Measurements from ENCODE around the genes MRLN, CCDC6 and ARID5B.

GRCh38 chr10:59744876-59745075, 8.5 kb downstream of the MRLN start:
- PRO-cap = no peak

DNA sequence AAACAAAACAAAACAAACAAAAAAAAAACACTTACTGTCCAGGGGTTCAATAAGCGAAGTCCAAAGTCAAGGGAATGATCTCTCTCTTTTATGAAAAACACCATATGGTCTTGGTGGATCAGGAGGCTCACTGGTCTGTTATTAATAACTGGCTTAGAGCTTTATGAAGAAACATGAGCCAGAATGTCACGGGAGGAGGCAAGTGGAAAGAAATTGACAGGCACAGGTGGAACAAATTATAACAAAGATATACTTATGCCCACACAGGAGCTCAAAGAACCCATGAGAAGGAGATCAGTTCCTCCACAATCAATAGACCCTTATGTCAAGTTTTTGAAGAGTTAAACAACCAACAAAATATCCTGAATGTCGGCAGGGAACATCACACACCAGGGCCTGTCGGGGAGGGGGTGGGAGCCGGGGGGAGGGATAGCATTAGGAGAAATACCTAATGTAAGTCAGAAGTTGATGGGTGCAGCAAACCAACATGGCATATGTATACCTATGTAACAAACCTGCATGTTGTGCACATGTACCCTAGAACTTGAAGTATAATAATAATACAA, at the start of gene MRLN:
MRLN (minus strand) TSS at position 137 of the 566 bp plus-strand sequence.
- PRO-cap = no peak

DNA sequence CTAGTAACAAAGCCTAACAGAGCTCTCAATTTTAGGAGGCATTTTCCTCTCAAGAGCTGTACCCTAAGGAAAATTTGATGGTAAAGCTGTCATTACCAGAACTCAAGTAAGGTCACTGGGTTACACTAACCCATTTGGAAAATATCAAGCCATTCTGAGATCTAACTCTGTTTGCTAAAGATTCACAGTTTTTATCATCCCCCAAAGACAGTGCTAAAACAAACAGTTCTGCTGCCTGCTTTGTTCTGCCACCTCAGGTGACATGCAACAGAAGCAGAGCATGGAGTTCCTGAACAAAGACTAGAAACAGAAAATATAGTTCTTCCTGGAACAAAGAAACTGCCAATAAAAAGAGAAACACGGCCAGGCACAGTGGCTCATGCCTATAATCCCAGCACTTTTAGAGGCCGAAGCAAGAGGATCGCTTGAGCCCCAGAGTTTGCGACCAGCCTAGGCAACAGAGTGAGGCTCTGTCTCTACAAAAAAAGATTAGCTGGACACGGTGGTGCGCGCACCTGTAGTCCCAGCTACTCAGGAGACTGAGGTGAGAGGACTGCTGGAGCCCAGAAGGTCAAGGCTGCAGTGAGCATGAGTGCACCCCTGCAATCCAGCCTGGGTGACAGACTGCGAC, 70.8 kb downstream of the CCDC6 start:
- PRO-cap = no peak

GRCh38 chr10:59895590-59896216, 10.7 kb downstream of the CCDC6 start:
- PRO-cap = no peak

DNA sequence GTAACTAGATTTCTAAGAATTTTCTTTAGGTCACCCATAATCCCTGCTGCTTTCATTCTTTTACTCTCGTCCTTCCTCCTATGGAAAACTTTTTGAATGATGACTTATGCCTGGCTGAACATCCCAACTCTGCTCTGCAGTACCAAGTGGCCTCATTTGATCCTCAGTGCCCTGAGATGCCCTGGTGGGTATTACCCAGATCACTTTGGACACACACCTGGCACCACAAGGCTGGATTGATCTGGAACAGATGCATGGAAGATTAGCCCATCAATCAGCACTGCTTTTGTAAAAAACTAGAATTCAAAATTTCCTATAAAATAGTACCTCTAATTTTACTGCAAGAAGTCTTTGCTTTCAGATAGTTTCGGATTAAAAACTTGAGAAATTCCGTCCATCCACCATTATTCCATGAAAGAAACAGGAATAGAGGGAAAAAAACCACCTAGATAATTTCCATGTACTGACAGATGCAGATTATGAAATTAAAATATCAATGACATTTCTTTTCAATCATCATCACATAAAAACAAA, 8.5 kb downstream of the CCDC6 start:
- PRO-cap = no peak

DNA sequence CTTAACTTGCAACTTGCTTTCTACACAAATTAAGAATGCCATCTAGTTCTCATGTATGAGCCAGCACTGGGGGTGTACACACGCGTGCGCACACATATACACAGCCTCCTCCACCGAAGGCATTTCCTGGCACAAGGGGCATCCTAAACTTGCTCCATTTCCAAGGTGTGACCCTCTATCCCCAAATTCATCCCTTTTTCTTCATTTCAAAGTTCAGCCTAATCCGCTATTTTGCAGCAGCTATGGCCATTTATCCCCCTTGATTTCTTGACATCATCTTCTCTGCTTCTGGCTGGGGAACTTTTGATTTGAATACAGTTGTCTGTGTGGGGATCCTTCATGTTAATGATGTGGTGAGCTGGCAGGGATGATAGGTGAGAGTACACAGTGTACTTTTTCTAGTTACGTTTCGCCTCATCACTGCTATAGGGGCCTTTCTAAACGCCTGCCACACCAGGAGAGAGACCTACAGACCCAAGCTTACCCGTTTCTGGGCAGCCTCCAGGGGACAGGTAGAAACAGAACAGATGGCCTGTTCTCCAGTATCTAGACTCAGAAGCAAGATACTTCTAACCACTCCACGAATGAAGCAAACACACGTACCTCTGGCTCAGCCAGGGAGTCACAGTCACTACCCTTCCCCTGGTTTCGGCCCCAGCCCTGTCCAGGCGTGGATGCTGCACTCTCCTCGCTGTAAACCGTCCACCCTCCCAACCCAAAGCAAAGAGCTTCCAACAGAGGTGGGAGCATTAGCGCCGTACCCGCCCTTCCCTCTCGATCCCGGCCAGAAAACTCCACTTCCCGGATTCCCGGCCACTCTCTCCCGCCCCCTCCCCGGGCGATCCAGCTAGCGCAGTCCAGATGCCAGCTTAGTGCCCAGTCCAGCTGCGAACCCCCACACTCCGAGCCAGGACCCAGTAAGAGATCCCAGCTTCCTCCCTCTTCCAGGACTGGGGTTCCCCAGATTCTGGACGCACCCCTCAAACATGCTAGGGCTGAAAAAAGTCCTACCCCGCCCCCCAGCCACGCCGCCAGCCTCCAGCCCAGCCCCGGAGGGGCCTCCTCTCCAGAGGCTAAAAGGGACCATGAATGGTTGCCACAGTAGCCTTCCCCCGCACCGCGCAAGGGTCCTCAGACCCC, 1.2 kb downstream of the CCDC6 start:
- PRO-cap = unidirectional peak, plus-strand start at position 415 of the sequence; bidirectional peak, plus-strand start at position 872 of the sequence, minus-strand start at position 782 of the sequence

- PRO-cap = bidirectional peak, plus-strand start at chr10:59906743, minus-strand start at chr10:59906397; bidirectional peak, plus-strand start at chr10:59906899, minus-strand start at chr10:59906838
These were observed at the start of gene CCDC6 for GRCh38 chr10:59906089-59907096. Gene CCDC6 (minus strand): TSS chr10:59906556.

- PRO-cap = no peak
These were observed 163.5 kb upstream of the CCDC6 start for GRCh38 chr10:60069716-60070361.

DNA sequence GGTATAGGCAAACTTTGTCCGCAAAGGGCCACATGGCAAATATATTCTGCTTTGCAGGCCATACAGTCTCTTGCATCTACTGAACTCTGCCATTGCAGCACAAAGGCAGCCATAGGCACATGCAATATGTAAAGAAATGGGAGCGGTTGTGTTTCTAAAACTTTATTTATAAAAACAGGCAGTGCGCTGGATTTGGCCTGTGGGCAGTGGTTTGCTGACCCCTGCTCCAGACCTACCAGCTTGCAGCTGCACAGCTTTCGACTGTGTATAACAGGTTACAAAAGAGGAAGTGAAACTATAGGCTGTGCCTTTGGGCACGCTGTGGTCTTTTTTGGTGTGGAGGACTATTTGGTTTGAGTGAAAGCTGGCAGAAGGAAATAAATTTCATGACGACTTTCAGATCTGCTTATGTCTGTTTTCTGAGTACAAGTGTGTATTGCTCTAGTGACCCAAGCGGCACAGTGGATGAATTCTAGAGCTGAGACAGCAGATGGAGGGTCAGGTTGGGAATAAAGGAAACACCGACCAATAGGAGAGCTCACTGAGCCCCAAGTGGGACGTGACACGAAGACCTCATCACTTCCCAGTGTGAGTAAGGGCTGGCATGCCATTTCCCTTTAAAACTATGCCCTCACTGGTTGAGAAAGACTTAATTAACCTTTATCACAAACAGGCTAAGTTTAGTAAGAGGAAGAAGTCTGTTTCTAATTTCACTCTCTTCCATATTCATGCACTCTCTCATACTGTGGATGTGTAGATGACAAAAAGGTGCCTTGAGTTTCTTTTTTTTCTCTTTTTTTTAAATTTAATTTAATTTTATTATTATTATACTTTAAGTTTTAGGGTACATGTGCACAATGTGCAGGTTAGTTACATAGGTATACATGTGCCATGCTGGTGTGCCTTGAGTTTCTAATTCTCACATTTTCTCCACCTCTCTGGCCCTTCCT, 152.6 kb downstream of the ANK3 start:
- PRO-cap = no peak

- PRO-cap = unidirectional peak, plus-strand start at chr10:60350083
These were observed 39.8 kb downstream of the ANK3 start for GRCh38 chr10:60349865-60350285.

GRCh38 chr10:60490493-60490833, 100.8 kb upstream of the ANK3 start:
- PRO-cap = no peak

DNA sequence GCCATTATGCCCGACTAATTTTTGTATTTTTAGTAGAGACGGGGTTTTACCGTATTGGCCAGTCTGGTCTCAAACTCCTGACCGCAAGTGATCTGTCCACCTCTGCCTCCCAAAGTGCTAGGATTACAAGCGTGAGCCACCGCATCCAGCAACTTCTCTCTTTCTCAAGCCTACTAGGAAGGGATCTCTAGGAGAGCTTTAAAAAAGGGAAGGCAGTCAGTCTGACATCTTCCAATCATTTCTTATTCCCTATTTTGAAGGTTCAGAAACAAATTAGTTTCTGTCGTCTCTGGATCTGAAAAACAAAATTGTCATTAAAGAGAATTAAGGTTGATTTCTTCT, 2.5 kb upstream of the TMEM26 start:
- PRO-cap = no peak

DNA sequence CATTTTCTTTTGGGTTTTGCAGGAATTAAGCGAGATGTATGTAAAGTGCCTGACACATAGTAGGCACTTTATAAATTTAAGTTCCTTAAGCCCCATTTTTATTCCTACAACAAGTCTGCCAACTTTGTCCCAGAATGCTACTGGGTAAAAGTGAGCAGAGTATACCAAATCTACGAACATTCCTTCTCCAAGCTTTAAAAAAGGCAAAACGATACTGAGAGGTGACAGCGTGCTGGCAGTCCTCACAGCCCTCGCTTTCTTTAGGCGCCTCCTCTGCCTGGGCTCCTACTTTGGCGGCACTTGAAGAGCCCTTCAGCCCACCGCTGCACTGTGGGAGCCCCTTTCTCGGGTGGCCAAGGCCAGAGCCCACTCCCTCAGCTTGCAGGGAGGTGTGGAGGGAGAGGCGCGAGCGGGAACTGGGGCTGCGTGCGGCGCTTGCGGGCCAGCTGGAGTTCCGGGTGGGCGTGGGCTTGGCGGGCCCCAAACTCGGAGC, 34.2 kb upstream of the ARID5B start:
- PRO-cap = no peak

- PRO-cap = no peak
These were observed 33.7 kb upstream of the ARID5B start for GRCh38 chr10:61867740-61868229.

DNA sequence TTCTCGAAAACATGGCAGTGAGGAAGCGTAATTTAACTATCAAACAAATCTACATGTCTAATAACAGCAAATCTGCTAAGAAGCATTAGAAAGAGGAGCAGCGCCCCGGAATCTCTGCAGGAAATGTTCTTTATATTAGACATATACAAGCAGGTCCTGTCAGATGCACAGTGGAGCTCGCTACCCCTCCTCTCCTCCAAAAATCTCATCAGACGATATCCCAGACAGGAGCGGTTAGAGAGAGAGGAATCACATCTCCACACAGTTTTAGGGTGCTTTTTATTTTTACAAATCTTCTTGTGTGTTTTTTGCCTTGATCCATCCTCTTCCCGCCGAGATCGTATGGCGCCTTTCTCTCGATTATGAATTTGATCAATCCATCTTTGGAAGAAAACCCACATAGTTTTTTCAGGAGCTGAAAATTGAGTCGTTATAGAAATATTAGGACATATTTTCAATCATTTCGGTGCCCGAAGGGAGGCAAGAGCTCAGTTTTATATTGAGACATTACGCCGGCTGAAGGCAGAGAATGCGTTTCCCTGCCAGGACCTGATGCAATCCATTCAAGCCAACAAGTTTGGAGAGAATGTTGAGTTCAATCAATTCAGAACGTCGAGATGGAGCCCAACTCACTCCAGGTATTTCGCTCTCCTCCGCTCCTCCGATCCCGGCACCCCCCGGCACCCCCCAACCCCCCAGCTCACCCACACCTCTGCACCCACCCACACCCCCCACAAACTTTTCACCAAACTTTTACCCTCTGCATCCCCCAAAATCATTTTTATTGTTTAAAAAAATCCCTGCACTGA, at the start of gene ARID5B:
ARID5B (plus strand) TSS at position 607 of the 809 bp plus-strand sequence.
- PRO-cap = unidirectional peak, plus-strand start at position 602 of the sequence

DNA sequence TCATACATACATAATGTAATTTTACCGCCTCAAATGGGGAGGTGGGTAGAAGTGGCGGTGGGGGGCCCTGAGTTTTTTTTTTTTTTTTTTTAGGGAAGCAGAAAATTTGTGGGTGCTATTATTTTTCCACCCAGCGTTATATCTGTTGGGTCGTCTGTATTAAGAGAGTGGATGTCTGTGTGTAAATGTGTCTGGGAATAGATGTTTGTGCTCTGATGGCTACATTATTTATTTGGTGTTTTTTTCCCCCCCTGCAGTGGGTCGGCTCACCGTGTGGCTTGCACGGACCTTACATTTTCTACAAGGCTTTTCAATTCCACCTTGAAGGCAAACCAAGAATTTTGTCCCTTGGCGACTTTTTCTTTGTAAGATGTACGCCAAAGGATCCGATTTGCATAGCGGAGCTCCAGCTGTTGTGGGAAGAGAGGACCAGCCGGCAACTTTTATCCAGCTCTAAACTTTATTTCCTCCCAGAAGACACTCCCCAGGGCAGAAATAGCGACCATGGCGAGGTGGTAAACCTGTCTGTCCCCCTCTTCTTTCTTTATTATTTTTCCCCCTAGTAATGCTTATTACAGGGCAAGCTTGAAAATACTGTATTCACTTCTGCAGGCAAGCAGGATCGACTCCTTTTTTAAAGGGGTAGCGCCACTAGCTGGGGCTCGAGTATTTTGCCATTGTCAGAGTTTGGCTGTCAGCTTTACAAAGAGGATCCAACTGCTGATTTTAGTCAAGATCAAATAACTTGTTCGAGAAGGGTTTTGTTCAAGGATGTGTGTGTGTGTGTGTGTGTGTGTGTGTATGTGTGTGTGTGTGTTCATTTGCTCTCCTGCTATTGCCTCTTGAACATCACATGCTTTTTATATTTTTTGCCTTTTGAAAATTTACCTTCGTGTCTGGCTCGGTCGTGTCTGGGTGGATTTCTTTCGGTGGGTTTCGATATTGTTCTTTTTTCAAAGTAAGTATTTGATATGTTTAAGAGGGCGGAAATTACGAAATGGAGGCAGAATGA, 709 bp downstream of the ARID5B start:
- PRO-cap = unidirectional peak, plus-strand start at position 389 of the sequence; unidirectional peak, plus-strand start at position 409 of the sequence; bidirectional peak, plus-strand start at position 697 of the sequence, minus-strand start at position 546 of the sequence

DNA sequence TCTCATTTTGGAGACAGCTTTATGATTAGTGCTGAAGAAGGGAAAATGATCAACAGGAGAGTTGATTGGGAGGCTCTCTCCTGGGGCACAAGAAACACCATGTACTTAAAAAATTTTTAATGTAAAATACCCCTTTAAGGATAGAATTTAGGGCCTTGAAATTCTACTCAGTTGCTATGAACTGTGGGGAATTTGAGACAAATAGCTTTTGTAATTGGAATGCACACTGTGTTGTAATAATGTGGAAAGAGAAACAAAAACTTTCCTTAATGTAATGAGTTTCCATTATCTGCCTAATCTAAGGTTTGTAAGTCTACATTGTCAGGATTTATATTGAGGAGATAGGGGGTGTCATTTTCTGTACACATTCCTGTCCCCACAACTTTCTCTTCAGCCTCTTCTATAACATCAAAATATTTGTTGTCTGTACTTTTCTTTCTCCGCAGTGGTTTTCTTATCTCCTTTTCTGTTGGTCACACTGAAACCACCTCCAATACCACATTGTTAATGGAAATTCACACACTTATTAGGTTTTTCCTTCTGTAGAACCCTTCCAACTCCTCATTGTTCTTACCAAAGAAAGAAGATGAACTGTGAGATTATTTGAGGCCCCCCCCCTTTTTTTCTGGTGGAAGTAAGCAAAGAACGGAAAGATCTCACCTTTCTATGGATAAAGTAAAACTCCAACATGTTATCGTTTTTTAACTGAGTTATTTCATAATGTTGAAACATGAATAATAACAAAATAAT, 41.5 kb downstream of the ARID5B start:
- PRO-cap = no peak

DNA sequence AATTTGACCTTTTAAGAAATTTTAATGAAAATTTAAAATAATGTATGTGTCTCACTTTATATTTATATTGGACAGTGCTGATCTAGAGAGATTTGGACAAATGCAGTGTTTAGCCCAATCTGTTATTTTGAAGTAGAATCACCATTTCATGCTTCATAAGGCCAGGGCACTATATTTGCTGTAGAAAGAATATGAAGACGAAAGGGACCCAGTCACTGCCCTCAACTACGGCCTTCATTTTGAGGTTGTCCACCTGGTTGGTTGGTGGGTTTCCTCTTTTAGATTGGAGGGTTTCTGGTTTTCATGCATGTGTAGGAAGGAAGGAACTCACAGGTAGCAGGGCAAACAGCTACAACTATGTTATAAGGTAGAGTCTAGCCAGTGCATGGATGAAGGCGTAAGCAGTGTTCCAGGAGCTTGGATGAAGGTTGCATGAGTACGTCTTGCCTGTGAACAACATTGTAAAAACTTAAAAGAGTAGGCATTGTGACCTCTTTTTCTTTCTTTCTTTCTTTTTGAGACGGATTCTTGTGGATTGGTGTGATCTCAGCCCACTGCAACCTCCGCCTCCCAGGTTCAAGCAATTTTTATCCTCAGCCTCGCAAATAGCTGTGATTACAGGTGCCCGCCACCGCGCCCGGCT, 56.4 kb downstream of the ARID5B start:
- PRO-cap = no peak

- PRO-cap = no peak
These were observed 110.0 kb downstream of the ARID5B start for GRCh38 chr10:62011542-62011874.

DNA sequence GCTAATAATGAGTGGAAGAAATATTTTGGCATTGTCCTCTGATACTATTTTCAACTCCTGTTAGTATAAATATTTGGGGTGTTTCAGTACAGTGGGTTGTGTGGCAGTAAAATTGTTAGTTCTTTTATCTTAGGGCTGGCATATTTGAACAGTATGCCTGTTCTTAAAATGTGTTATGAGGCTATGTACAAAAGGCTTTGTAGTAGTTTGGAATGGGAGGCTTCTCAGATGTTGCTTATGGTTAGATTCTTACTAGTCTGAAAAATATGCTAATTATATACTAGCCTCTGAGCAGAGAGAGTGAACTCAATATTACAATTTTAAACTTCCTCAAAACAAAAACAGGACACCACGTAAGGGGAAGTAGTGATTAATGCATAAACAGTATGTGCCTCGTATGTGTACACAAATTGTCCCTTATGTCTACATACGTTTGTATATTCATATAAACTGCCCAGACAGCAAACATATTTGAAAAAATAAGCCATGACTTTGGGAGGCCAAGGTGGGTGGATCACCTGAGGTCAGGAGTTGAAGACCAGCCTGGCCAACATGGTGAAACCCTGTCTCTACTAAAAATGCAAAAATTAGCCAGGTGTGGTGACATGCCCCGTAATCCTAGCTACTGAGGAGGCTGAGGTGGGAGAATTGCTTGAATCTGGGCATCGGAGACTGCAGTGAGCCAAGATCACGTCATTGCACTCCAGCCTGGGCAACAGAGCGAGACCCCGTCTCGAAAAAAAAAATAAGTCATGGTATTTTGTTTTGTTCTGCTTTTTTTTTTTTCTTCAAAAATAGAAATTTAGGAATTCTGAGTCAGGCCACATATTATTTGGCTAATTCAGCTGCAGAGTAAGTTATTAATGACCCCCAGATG, 115.5 kb downstream of the ARID5B start:
- PRO-cap = no peak

All from ascending aorta (tissue), 1 donor.